Airway epithelial cell (primary cell): ENCODE results near the genes KRTAP4-8, KRTAP9-3 and KRTAP9-7.

DNA sequence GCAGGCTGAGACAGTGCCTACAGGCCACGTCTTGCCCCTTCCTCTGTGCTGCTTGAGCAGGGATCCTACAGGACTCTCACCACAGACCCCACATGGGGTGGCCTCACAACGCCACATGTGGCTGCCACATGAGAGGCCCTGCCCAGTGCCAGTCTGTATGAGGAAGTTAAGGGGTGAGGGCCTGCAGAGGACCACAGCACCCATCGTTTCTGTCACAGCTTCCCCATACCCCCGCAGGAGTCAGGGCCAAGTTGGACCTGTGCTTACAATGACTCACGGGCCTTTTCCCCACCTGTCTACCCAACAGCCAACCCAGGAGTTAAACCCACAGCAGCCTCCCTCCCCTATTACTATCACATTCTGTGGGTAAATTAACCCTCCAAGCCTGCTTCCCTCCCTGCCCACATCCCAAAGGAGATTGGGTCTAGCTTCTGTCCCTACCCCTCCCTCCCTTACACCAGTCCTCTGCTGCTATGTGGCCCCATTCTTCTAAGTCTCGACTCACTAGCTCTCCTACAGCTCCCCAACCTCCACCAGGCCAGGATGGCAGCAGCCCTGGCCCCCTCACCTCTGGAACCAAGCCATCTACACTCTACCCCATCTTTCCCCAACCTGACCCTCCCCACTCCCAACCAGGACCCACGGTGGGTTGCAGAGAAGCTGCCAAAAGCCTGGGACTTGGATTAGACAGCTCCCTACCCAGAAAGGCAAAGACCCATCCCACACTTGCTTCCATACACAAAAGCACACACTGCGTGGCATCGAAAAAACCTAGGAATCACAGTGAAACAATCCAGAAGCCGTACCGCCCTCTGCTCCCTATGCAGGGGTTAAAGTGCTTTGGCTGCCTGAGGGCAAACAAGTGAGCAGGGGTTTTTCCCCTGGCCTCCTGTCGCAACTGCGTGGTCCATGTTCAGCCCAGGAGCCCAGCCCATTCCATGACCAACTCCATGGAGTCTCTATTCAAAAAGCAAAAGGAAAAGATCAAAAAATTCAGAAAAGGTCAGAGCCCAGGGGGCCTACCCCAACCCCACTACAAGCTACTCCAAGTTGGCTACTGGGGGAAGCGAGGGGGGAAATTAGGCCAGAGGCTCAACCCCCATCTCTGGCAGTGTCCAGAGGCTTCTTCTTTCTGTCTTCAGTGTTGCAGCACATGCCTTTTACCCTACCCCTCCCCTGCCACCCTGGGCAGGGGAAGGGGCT, 3.3 kb upstream of the GSDMB start:
- RAMPAGE, long total RNA = no peak

DNA sequence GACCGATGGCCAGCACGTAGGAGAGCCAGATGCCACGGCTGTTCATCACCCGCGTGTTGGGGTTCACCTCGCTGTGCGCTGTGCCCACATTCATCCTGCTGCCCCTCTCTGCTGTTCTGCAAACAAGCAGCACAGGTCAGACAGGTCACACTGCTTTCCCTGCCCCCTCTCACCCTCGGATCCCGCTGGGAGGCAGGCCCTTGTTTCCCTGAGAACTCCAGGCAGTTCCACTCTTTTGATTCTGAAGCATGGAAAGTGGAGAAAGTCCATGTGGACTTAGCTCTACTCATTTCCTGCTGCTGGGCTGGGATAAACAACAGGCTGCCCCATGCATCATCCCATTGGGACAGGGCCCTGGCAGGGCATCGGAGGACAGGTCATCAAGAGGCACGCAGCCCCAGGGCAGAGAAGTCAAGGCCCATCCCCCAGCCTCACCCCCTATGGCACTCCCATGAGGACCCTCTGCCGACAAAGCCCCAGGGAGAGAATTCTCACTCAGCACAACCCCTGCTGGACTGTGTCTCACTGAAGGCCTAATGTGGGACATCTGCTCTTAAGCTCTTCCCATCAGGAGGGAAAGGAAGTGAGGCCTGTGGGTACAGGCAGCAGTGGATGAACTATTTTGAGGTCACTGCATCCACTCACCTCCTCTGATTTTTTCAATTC, 3.2 kb downstream of the ORMDL3 start:
- RAMPAGE, long total RNA = no peak

DNA sequence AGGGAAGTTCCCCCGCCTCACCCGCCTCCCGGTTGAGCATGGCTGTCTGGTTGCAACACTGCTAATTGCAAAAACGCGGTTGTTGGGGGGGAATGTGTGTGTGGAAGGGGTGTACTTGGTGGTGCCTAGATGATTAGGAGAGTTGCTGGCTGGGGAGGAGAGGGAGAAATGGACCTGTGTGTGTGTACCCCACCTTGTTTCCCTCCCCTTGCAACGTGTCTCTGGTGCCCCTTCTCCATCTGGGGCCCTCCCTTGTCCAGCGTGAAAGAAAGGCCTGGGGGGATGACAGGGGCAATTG, 781 bp downstream of the THRA start:
- RAMPAGE, long total RNA = no peak

DNA sequence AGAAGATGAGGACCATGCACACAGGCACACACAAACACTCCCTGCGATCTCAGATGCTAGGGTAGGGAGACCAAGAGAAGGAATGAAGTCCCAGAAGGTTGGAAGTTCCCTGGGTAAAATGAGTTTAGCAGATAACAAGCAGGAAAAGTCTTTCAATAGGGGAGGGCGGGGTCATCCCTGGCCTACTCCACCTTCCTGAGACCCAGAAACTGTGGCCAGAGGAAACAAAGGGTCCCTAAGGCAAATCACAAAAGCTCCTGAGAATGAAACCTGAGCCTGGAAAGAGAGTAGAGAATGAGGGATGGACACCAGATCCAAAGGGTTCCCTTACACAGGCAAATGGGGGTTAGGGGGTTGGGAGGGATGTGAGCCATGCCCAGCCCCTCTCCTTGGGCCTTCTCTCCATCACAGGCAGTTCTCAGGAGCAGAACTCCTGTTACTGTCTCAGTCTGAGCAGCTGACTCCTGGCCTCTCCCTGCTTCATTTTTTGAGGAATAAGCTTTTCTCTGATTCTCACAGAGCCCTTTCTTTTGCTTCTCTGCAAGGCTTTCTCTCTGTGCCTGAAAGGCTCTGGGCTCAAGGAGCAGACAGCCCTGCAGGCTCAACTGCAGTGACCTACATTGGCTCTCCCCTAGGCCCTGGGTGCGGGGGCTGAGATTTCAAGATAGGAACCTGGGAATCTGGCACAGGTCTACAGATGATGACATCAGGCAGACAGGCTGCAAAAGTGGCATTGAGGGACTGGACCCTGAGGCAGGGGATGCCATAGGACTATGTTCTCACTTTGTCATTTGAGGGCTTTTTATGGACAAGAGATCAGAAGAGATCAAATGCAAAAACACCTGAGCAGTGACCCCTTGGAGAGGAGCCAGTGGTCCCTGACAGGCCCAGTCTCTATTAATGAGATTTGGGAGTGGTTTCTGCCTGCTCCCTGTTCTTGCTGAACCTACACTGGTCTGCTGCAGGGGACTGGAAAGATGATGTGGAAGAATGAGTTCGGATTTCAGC, 9.9 kb upstream of the NR1D1 start:
- RAMPAGE, long total RNA = no peak

DNA sequence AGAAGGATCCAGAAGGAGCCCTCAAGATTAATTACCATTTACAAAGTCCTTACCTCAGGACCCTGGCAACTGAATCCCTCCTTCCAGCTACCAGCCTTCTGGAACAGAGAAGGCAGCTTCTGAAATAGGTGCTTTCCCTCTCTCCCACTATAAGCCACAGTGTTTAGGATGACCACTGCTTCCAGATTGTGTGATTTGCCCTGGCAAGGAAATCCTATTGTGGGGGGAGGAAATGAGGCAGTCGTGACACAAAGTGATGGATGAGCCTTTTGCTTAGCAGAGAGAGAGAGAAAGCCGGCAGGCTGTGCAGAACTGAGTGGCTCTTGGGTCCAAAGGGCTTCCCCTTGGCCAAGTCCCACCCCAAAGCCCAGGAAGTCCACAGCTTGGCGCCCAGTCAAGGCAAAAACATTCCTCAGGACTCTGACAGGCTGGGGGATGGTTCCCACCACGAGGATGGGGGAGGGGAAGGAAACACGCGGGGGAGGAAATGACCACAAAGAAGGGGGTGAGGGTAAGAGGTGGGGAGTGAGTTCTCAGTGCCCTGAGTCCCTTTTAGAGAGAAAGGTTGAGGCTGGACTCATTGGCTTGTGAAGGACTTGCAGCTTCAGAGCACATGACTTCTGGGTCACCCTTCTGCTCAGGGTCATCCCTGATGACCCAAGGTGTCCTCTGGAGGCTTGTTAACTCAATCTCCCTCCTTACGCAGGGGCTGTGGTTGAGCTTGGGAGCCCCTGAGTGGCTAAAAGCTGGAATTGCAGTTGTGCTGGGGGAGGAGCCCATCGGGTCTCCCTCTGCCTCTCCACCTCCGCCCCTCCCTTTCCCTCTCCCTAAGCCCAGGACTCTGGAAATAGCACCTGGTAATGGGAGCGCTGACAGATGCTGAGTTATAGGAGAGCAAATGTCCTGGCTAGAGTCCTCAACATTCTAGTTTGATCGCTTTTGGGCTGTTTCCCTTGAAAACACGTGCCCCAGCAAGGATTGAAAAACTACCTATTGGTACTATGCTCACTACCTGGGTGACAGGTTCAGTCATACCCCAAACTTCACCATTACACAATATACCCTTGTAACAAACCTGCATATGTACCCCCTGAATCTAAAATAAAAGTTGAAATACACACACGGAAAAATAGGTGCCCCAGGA, 10.3 kb upstream of the MSL1 start:
- RAMPAGE, long total RNA = no peak

GRCh38 chr17:40124844-40125042, 3.0 kb downstream of the MSL1 start:
- RAMPAGE, long total RNA = no peak

DNA sequence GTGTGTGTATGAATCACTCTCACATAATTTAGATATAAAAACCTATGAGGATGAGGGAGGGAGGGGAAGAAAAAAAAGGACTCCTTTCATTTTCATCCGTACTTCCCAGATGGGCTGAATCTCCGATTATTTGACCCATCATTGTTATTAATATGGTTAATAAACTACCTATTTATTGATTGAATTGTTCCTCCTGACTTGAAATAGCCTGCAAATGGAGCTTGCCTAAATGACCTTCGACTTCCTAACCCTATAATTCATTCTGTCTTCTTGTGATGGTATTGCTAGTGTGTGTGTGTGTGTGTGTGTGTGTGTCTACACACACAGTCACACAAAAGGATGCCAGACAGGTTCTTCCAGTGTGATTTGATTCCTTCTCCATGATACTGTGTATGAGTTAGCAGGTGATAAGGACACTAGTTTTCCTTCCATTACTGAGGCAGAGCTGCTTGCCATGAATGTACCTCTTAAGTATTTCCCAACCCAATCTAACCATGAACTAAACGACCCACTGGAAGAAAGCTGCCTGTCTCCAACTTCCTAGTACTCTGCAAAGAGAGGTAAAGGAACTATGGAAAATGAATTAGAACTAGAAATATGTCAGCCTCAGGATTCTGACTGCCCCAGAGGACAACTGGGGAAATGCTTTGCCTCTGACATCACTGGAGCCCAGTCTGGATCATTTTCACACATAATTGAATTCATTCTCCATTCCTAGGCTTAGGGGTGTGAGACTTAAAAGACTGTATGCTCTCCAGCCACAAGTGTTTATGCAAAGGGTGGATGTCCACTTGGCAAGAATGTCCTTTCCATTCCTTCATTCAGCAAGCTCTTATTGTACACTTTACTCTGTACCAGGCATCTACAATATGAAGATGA, 3.5 kb upstream of the CDC6 start:
- RAMPAGE, long total RNA = no peak

- RAMPAGE, long total RNA = no peak
Measured at GRCh38 chr17:40304203-40304826, 4.7 kb upstream of the RARA start.

DNA sequence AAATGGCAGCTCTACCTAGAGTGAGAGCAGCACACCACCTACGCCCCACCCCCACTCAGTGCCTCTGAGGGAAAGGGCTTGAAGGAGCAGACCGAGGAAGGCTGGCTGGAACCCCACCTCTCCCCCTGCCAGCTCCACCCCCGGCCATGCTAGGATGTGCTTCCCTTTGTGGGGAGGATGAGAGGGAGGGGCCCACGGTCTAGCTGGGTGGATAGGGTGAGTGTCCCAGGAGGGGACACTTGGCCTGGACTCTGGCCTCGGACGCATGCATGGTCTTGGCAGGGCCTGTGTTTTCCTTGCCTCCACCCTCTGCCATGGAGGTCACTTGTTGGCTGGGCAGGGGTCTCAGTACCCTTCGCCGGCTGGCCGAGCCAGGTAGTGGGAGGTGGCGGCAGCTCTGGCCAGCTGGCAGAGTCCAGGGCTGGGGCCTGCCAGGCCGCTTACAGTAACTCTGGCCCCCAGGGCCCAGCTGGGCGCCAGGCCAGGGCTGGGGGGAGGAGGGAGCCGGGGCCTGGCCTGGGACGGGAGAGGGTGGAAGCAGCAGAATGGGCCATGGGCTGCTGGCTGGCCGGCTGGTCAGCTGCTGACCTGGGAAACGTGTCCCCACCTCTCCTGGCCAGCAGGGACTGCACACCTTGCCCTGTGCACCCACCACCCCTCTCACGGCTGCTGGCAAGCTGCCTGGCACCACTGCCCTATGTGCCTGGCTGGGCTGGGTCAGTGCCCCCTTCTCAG, 22.9 kb downstream of the RARA start:
- RAMPAGE, long total RNA = no peak

- RAMPAGE, long total RNA = no peak
Measured at GRCh38 chr17:40351661-40352634, 12.6 kb downstream of the GJD3 start.

DNA sequence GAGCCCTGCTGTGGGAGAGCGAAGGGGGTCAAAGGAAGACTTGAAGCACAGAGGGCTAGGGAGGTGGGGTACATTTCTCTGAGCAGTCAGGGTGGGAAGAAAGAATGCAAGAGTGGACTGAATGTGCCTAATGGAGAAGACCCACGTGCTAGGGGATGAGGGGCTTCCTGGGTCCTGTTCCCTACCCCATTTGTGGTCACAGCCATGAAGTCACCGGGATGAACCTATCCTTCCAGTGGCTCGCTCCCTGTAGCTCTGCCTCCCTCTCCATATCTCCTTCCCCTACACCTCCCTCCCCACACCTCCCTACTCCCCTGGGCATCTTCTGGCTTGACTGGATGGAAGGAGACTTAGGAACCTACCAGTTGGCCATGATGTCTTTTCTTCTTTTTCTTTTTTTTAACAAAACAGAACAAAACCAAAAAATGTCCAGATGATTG, 14.1 kb downstream of the IGFBP4 start:
- RAMPAGE, long total RNA = no peak

- RAMPAGE, long total RNA = no peak
Measured at GRCh38 chr17:40515429-40515703, 13.9 kb upstream of the TNS4 start.

DNA sequence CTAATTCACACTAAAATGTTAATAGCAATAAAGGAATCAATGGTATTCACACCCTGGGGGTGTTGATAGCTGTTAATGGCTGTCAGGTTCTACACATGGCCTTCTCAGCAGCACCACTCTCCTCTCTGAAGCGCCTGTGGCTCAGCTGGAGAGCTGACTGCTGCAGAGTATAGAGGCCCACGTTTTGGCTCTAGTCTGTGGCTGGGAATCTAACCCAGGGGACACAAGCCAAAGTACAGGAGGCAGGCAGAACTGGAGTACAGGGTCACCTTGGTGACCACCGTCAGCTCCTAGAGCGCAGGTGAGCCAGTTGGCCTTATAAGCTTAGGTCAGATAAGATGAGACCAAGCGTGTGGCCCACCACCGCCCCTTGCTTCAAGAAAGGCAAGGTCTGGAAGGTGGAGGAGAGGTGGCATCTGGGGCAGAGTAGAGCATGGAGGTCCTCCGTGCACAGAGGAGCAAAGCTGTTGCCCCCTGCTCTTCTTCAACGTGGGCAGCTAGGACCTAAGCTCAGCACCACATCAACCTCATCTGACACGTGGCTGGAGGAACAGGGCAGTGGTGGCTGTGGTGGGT, 25.4 kb downstream of the CCR7 start:
- RAMPAGE, long total RNA = no peak

- RAMPAGE, long total RNA = no peak
Measured at GRCh38 chr17:40540412-40540960, 24.8 kb downstream of the CCR7 start.

GRCh38 chr17:40607522-40608484, 39.8 kb downstream of the SMARCE1 start:
- RAMPAGE, long total RNA = no peak

- RAMPAGE, long total RNA = no peak
Measured at GRCh38 chr17:40647981-40649265, 805 bp upstream of the SMARCE1 start.

- RAMPAGE, long total RNA = no peak
Measured at GRCh38 chr17:41060182-41060662, 308 bp upstream of the KRTAP2-3 start.

GRCh38 chr17:41098023-41098222, at the start of gene KRTAP4-8:
KRTAP4-8 (minus strand) TSS chr17:41098142.
- RAMPAGE, long total RNA = no peak

DNA sequence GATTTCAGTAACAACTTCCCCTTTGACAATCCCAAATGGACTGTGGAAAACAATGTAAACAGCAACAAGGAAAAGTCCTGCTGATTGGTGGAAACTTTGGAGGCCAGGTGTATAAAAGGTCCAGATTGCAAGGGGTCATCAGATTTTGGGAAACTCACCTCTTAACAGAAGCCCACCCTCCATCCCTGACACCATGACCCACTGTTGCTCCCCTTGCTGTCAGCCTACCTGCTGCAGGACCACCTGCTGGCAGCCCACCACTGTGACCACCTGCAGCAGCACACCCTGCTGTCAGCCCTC, at the start of gene KRTAP9-3:
Gene KRTAP9-3 (plus strand): TSS at position 141 of the 300 bp plus-strand sequence.
- RAMPAGE, long total RNA = no peak

DNA sequence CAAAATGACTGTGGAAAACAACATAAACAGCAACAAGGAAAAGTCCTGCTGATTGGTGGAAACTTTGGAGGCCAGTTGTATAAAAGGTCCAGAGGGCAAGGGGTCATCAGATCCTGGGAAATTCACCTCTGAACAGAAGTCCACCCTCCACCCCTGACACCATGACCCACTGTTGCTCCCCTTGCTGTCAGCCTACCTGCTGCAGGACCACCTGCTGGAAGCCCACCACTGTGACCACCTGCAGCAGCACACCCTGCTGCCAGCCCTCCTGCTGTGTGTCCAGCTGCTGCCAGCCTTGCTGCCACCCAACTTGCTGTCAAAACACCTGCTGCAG, at the start of gene KRTAP9-7:
Gene KRTAP9-7 (plus strand): TSS at position 162 of the 334 bp plus-strand sequence.
- RAMPAGE, long total RNA = no peak